Hematopoietic multipotent progenitor cell (in vitro differentiated cells): ENCODE measurements around the genes SCEL and GPC5.

- CAGE, long polyA plus RNA, result no peak
Observed at GRCh38 chr13:76865630-76865988, 20.6 kb downstream of the KCTD12 start.

GRCh38 chr13:76886777-76887257 is 612 bp upstream of the KCTD12 start:
- CAGE, long polyA plus RNA, result no peak

- CAGE, long polyA plus RNA, result no peak
Observed at GRCh38 chr13:77144755-77145883, 118.2 kb upstream of the FBXL3 start.

DNA sequence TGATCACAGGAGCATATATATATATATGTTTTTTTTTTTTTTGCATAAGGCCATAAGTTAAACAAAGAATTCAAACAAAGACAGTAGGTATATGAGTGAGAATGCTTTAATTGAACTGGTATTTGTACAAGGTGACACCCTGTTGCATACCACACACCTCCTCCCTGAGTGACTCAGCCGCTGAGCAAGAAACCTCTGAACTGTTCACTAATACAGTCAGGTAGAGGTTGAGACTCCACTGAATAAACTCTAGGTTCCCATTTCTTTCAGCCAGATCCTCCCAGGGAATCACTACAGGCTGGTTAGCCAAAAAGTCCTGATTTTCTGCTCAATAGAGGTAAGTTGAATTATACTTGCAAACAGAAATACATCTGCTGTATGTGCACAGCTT is at the start of gene SCEL:
Gene SCEL, plus strand, starts transcription at position 219 of the 391 bp plus-strand sequence.
- CAGE, long polyA plus RNA, result no peak

GRCh38 chr13:77990967-77991571 is 72.4 kb upstream of the EDNRB start:
- CAGE, long polyA plus RNA, result no peak

DNA sequence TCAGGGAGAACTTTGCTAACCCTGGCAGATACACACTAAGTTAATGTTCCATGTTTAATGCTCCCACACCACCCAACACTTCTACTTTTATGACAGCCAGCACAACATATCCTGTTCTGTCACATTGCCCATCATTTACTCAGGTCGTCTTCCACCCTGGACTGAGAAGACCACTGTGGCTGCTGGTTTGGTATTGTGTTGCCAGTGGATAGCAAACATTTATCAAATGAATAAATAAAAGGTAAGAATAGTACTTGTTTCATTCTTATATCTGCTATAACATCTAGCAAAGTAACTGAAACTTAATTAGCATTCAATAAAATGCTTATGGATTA is 164.2 kb downstream of the RBM26 start:
- CAGE, long polyA plus RNA, result no peak

DNA sequence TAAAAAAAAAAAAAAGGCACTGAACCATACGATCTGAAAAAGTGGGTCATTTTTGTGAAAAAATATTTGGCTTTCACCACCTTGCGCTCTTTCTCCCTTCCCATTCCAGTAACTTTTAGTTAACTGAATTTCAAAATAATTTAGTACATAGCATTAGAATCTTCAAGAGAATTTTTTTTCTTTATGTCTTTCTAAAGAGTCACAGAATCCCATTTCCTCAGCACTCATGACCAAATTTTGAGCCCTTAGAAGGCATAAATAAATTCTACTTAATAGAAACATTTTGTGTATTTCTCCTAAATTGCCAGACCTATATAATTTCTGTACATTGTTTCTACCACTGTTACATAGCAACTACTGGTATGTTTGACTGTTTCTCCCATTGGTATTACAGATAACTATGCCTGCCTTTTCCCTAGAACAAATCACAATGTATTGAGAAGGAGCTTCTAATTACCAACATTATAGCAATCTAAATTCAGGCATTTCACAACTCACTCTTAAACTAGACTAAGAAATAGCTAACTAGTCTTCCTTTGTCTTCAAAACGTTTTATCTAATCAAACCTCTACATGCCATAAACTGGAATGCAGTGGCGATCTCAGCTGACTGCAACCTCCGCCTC is 18.4 kb downstream of the RBM26 start:
- CAGE, long polyA plus RNA, result no peak

DNA sequence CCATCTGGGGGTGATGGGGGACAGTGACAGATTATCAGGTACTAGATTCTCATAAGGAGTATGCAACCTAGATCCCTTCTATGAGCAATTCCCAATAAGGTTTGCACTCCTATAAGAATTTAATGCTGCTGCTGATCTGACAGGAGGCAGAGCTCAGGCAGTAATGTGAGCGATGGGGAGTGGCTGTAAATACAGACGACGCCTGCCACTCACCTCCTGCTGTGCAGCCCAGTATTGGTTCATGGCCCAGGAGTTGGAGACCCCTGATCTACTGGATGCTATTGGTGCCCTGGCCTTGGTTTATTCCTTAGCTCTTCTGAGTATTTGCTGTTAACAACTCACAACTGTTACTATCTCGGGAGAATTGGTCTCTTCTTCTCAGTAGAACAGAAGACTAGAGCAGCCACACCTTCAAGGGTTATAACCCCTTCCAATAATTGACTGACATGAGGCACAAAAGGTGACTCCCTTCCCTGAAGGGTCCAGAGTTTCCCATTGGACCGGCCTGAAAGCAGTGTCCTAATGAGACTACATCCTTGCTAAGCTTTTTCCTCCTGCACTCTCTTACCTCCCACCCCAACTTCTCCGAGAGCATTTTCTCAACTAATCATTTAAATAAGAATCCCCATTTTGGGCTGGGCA is 35.0 kb upstream of the RBM26 start:
- CAGE, long polyA plus RNA, result no peak

DNA sequence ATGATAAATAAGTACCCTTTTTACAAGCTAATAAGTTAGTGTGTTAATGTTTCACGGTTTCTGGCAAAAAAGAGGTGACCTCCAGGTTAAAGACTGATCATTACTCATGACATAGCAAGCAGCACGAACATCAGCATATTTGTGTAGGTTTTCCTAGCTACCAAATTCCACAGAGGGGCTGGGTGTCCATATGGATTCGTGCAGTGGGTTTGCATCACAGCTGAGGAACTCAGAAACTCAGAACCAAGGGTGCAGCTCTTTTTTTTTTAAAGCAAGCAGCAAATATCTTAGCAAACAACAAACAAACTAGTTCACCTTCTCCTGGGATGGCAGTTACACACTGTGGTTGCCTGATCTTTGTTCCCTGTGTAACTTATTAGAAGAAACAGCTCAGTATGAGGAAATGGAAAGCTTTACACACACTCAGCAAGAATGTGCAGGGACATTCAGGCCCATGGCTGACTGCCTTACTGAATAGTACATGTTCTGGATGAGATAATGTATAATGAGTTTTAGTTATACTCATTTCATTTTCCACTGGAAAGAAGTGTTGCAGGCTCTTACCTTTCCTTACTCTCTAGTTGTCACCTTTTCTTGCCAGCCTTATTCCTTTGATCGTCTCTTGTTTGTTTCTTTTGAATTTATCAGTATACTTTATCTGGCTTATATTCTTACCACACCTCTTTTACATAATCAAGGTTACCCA is 4.2 kb downstream of the NDFIP2 start:
- CAGE, long polyA plus RNA, result no peak

- CAGE, long polyA plus RNA, result no peak
Observed at GRCh38 chr13:79637134-79637752, 156.3 kb downstream of the NDFIP2 start.

DNA sequence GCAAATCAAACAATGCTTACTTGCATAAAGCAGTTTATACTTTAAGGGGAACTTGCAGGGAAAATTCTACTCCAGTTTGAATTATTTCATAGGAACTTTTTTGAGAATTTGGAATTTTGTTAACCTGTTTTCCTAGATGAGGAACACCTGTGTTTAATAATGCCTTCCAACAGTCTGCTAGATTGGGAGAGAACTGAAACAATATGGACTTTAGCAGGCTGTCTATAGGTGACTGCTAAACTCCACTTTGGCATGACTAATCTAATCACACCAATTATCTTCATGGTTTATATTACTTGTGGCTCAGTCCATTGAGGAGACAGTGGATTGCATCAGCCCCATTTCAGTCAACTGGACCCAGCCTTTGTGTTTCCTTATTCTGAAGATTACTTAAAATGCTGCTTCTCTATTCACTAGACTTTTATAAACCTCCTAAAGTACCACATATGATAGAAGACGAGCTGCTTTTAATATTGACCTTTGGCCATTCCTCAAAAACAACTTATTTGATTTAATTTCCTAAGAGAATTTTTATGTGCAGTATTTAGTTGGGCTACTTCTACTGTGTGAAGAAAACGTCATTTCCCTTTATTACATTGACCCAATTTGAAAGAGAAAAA is 295.6 kb downstream of the NDFIP2 start:
- CAGE, long polyA plus RNA, result no peak

DNA sequence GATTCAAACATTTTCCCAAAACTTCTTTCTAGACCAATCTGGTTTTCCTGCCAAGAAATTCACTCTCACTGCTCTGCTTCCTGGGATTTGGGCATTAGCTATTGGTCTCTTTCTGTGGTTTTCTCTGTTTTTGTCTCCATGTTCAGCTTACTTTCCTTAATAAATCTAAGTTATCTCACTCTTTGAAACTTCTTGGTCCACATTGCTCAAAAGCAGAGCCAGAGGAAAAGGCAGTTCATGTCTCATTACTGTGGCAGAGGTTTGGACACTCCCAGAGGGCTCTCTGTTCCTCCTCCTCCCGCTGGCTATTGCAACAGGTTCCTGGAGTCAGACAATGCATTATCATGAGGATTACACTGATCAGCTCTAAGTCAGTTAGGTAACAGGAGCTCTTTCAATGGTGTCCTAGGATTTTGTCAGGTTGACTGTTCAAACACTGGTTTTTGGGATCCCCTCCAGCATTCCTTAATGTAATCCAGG is 298.8 kb downstream of the NDFIP2 start:
- CAGE, long polyA plus RNA, result no peak

- CAGE, long polyA plus RNA, result no peak
Observed at GRCh38 chr13:79988605-79988988, 352.3 kb downstream of the SPRY2 start.

DNA sequence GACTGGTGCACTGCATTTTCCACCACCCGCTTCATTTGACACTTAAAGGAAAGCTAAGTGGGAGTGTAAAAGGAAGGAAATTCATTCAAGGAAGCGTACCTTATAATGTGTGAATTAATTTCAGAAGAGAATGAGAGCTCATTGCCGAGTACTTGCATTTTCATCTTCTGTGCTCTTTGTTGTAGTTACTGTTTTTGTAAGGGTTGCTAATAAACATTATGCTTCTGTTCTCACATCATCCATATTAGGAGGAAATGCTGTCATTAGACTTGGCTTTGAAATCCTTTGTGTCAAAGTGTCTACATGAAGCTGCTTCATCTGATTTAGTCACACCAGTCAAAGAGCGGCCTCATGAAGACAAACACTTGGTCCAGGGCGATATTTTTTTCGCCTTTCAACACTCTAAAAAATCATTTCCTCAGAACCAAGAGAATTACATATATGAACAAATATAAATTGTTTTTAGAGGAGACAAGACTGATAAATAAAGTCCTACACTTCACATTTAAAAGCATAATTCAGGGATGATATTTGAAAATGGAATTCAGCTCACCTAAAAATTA is 105.0 kb downstream of the SPRY2 start:
- CAGE, long polyA plus RNA, result no peak

GRCh38 chr13:85483472-85483671 is 315.8 kb downstream of the SLITRK6 start:
- CAGE, long polyA plus RNA, result no peak

GRCh38 chr13:87674328-87674666 is 3.1 kb downstream of the SLITRK5 start:
- CAGE, long polyA plus RNA, result no peak

- CAGE, long polyA plus RNA, result no peak
Observed at GRCh38 chr13:88436941-88437229, 765.7 kb downstream of the SLITRK5 start.

GRCh38 chr13:91398416-91399133 is at the start of gene GPC5:
GPC5 (plus strand) TSS chr13:91398621.
- CAGE, long polyA plus RNA, result no peak

DNA sequence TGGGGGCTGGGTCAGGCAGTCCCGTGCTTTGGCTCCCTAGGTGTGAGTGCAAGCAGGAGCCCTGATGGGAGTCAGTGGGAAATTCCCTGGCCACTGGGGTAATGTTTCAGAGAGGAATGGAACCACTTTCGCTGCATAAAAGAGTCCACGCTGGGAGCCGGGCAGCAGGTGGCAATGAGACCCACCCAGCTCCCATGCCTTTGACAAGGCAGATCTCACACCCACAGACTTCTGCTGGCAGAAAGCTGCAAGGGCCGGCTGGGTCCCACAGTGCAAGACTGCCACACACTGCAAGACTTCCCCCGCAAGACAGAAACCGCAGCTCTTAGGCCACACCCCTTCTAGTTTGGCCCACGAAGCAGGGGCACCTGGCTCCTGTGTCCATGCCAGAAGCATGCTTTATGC is 17.4 kb downstream of the GPC6 start:
- CAGE, long polyA plus RNA, result no peak

DNA sequence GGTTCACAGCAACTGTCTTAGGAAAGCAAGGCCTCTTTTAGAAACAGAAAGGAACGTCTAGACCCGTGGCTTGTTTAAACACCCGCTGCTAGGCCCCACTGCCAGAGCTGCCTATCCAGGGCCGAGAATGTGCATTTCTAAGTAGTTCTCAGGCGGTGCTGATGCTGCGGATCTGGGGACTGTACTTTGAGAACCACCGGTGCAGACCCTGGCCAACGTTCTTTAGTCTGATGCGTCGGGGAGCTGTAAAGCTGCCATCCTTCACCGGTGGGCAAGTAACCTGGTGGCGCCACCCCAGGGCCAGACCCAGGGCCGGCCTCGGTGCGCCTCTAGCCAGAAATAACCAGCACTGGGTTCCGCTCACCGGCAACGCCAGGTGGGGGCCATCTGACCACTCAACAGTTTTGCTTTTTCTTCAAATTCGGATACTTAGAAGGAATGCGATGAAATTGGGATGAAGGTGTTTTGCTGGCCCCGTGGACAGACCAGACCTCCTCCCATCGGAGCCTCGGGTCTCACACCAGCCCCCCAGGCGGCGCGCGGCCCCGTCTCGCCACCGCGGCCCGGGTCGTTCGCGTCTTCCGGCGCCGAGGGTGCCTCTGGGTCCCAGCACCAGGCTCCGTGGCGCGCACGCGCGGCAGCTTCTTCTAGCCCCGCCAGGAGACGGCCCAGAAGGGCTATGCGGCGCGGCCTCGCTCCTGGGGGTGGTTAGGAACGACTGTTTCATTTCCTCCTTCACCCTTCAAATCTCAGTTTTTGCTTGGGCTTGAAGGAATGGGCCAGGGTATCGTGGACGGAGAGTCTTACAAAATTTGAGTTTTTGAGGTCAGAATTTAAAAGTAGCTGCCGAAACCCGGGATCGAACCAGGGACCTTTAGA is 46.9 kb downstream of the TGDS start:
- CAGE, long polyA plus RNA, result no peak